B cell (primary cell): ENCODE measurements around a stretch of chr2.

DNA sequence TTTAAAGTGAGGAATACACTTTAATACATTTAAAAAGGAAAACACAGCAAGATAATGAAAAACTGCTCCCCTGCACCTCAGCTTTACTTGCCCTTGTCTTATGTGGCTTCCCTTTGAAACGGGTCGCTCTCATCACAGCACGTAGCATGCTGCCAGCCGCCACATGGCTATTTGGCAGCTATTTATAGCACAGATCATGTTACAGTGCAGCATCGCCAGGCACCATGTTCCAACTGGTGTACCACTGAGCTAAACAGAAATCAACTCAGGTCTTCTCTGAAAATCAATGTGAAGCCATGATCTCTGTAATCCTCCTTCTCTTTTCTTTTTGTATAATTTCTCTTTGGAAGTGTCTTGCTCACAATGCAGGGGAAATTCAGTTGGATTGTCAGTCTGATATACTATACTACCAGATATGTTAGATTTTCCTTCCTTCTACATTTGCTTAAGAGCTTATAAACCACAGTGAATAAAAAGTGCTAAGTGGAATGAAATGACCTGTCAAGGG, 65.2 kb downstream of the TMEM182 start:
- PRO-cap = no peak
- CAGE, long polyA plus RNA = no peak

DNA sequence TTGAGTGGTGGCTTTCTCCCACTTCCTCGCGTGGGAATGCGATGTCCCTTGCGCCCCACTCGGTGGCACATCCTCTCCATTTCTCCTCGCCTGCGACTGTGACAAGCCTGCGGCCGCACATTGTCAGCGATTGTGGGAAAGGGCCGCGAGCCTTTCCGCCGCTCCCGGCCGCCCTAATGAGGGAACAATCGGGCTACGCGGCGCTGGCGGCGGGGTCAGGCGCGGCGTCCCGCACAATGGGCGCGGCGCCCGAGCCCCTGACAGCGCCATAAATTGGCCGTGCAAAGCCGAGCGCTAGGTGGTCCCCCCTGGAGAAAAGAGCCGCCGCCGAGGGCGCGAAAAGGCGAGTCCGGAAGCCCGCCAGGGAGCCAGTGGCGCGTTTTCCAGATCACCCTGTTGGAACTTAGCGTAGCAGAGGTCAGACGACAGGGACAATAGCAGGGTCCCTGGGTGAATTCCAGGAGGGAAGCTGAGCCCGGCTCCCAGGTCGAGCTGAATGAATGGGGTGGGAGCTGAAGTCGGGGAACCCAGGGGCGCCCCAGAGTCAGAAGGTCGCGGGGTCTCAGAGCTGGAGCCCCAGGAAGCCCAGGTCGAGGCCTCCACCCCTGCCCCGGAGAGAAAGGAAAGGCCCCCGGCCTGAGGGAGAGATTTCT, 194.7 kb upstream of the POU3F3 start:
- PRO-cap = no peak
- CAGE, long polyA plus RNA = no peak

DNA sequence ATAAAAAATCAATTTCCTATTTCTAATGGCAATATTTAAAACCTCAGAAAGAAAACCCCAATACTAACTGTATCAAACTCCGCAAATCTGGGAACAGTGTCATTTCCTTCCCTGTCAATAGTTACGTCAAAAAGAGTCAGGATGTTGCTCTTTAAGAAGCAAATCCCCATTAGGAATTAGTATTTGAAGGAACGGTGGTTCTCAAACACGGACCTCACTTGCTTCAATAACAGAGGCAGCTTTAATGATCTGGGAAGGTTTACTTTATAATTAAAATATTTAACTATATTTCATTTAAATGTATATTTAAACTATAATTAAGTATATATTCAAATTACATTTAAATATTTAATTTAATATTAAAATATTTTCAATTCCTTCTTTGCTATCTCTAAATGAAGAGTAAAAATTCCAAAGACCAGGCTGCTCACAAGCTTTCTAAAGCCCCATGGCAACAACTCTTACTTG, 63.1 kb upstream of the POU3F3 start:
- PRO-cap = no peak
- CAGE, long polyA plus RNA = no peak

DNA sequence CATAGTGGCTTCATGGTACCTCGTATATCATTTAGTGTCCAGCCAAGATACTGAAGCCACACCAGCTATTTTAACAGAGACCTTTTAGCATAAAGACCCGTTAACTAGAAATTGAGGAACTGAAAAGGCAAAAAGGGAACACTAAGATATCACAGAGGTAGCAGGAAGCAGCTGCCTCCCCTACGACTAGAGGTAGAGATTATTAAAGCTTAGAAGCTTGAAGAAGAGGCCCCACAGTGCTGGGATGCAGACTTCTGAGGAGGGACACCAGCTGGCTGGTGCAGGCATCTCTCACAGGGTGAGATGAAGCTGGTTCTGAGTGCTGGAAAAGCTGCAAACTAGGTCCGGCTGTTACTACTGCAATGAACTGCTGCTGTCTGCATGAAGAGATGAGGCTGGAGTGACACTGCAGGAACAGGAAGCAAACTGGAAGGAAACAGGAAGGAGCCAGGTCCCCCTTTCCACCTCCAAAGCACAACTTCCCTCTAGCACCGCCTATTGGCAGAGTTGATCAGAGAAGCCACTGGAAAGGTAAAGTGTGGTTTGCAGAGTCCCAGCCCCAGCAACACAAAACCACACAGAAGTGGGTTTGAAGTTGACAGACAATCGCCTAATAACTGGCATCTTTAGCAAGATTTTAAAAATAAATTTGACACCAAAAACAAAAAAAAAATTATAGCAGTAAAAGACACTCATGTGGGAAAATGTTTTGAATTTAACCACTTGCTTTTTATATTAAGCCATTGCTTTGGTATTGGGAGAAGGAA, 61.1 kb upstream of the MRPS9 start:
- PRO-cap = unidirectional peak, plus-strand start at position 234 of the sequence; unidirectional peak, minus-strand start at position 364 of the sequence
- CAGE, long polyA plus RNA = no peak

DNA sequence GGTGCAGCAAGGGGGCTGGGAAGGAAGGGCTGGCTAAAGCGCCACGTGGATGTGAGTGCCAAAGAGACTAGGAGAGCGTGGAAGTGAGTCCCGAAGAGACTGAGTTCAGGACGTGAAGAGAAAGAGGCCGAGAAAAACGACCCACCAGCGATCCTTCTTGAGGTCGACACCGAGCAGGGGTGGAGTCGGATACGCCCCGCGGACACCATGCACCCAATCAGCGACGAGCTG, 238 bp upstream of the MRPS9 start:
- PRO-cap = bidirectional peak, plus-strand start outside the sequence, minus-strand start at position 156 of the sequence
- CAGE, long polyA plus RNA = no peak

DNA sequence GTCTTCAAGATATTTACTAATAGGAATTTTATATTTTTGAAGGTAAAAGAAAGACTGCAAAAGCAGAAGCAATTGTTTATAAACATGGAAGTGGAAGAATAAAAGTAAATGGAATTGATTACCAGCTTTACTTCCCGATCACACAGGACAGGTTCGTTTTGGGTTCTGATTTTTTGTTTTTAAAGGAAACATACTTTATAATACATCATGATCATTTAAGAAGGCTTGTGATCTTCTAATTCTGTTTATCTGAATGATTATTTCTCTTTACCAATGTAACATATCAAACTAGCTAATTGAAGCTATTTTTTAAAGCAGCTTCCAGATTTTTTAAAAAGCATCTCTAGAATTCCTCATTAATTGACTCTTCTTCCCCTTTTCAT, 55.6 kb downstream of the MRPS9 start:
- PRO-cap = no peak
- CAGE, long polyA plus RNA = no peak

- PRO-cap = no peak
- CAGE, long polyA plus RNA = no peak
These were observed 61.6 kb downstream of the MRPS9 start for GRCh38 chr2:105099300-105100046.

GRCh38 chr2:105294633-105295286, 34.8 kb downstream of the TGFBRAP1 start:
- PRO-cap = no peak
- CAGE, long polyA plus RNA = no peak

- PRO-cap = bidirectional peak, plus-strand start at chr2:105328749, minus-strand start at chr2:105328598
- CAGE, long polyA plus RNA = no peak
These were observed 983 bp downstream of the TGFBRAP1 start for GRCh38 chr2:105328264-105329239.

GRCh38 chr2:105396089-105397334, 2.3 kb downstream of the FHL2 start:
- PRO-cap = no peak
- CAGE, long polyA plus RNA = no peak

DNA sequence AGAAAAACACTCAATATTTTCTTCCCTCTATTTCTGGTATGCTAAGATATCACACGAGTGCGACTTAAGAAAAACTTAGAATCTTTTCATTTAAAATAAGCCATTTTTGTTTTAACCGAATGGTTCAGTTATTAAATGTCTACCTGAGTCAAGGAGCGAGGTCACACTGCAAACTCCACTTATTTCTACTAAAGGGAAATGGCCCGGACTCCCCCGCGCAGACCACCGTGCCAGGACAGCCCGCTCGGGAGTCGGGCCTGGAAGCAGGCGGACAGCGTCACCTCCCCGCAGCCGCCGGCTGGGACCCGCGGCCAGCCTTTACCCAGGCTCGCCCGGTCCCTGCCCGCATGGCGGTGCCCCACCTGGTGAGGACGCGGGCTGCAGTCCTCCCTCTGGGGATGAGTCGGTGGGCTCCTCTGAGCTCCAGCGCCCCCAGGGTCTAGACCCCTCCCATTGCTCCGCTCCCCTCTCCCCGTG, 595 bp downstream of the FHL2 start:
- PRO-cap = no peak
- CAGE, long polyA plus RNA = no peak

DNA sequence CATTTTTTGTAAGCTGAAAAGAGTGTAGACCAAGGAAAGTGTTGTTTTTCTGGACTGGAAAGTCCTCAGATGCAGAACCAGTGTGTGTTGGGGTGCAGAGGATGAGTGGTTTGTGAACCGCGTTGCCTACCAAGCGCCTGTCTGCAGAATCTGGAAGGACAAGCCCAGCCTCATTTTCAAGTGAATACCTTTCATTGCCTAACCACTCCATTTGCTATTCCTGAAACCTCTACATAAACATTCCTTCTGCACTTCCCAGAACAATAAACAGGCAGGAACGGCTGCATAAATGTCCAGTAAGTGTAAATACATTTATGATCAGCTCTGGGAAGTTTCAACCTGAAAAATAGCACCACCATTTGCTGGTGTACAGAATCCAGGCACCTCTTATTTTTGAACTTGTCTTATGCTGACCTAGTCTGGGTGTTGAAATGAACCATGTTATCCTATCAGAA, 45.4 kb upstream of the FHL2 start:
- PRO-cap = no peak
- CAGE, long polyA plus RNA = no peak

- PRO-cap = no peak
- CAGE, long polyA plus RNA = no peak
These were observed 134.1 kb upstream of the NCK2 start for GRCh38 chr2:105610342-105611216.

- PRO-cap = no peak
- CAGE, long polyA plus RNA = no peak
These were observed 127.0 kb upstream of the NCK2 start for GRCh38 chr2:105617515-105618319.

GRCh38 chr2:105757266-105757968, 12.7 kb downstream of the NCK2 start:
- PRO-cap = unidirectional peak, minus-strand start at chr2:105757694
- CAGE, long polyA plus RNA = no peak

DNA sequence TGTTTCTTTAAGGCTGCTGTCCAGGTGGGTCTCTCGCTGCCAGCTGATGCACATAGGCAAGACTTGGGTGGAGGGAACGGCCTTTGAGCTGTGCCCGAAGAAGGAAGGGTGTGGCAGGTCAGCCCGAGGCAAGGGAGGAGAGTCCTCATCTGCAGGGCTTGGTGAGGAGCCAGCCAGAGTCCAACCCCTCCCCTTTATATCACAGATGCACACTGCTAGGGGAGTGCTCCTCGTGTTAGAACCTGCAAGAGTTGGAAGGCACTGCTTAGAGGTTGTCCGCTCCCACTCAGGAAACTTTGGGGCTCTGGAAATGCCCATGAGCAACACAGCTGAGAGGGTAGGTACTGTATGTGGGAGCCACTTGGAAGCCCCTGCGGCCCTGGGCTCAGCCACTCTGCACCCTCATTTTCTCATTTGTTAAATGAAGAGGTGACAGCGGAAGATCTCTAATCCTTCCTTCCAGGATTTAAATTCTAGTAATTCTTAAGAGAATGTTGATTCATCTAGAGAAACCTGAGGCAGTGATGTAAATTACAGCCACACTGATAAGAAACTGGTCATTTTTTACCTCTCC, 46.1 kb downstream of the NCK2 start:
- PRO-cap = no peak
- CAGE, long polyA plus RNA = no peak

- PRO-cap = no peak
- CAGE, long polyA plus RNA = no peak
These were observed 94.8 kb downstream of the NCK2 start for GRCh38 chr2:105839423-105839933.

DNA sequence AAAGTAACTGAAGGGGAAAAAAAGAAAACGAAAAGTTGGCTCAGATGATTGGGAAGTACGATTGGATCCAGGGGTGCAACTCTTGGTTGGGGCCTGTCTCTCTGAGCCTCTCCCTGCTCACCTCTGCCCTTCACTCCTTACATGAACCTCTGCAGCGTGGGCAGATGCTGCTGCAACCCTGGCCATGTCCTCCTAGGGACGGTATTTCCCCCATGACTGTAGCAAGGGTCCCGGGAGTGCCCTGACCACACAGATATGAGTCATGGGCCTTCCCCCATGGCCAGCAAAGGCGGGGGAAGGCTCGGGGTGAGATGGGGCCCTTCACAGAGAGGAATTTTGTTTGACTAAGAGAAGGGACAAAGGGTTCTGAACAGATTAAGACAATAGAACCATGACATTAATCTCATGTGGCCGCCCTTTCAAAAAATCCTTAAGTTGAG, 129.0 kb downstream of the NCK2 start:
- PRO-cap = unidirectional peak, minus-strand start at position 153 of the sequence
- CAGE, long polyA plus RNA = no peak

DNA sequence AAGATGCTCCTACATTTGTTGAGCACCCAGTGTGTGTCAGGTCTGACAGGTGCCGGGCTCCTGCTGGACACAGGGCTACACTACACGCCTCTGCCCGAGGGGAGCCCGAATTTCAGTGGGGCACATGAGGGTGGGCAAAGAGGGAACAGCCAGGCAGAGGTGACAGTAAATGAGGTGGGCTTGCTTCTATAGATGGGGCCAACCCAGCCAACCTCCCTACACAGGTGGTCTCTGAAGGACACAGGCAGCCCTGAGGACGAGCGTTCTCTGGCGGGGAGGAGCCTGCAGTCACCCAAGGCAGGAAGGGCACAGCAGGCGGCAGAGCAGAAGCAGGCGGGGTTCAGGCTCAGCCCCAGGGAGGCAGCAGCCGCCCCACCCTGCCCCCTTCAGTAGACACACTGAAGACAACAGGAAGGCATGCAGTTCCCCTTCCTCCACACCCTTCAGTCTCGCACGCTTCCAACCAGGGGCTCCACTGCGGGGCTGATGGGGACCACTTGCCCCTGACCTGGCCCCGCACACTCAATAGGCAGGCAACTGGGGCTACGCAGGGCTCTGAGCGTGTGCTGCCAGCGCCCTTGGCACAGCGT, 30.2 kb downstream of the ECRG4 start:
- PRO-cap = unidirectional peak, plus-strand start at position 389 of the sequence; unidirectional peak, plus-strand start at position 422 of the sequence
- CAGE, long polyA plus RNA = no peak

DNA sequence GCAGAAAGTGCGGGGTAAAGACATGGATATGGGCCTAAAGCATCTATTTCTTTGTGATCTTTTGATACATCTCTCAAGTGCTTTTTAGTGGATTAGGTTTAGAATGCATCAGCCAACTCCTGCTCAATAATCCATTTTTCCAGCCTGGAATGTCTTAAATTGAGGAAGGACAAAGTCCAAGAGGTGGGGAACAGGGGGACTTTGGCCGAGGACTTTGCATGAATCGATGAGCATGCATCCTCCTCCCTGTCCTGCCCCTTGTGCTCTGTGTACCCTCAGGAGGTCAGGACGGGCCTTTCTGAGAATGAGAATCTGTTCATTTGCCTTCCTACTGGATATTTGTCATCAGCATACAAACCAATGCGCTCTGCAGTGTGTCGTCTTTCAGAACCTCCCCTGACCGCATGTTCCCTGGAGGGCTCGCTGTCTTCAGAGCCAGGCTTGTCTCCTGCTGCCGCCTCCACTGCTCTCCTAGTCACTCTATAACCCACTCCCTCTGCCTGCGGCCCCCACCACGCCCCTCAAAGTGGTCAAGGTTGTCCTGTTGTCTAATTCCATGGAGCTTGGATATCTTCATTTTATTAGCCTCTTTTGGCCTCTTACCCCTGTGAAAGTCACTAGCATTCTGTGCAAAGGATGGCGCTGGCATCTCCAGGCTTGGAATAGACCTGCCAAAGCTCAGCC, 83.6 kb downstream of the RGPD3 start:
- PRO-cap = no peak
- CAGE, long polyA plus RNA = no peak